Ileum (tissue), 1 donor: ENCODE results near the genes TRHDE and GLIPR1.

DNA sequence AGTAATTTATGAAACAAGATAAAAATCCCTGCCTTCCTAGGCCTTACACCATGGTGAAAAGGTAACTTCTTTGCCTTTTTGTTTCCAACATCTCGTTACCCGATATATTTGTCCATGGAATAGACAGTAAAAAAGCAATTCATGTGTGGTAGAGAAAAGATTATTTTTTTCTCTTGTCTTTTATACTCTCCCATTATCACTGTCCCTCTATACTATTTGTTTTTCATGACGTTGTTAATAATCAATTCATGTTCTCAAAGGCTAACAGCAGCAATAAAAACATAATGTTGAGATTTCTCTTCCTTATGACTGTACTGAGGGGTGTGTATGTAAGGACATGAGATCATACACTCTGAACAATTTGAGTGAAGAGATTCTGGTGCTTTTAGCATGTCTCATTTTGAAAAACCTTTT, 3.7 kb upstream of the TSPAN8 start:
- PRO-cap, result bidirectional peak, plus-strand start at position 359 of the sequence, minus-strand start at position 155 of the sequence

DNA sequence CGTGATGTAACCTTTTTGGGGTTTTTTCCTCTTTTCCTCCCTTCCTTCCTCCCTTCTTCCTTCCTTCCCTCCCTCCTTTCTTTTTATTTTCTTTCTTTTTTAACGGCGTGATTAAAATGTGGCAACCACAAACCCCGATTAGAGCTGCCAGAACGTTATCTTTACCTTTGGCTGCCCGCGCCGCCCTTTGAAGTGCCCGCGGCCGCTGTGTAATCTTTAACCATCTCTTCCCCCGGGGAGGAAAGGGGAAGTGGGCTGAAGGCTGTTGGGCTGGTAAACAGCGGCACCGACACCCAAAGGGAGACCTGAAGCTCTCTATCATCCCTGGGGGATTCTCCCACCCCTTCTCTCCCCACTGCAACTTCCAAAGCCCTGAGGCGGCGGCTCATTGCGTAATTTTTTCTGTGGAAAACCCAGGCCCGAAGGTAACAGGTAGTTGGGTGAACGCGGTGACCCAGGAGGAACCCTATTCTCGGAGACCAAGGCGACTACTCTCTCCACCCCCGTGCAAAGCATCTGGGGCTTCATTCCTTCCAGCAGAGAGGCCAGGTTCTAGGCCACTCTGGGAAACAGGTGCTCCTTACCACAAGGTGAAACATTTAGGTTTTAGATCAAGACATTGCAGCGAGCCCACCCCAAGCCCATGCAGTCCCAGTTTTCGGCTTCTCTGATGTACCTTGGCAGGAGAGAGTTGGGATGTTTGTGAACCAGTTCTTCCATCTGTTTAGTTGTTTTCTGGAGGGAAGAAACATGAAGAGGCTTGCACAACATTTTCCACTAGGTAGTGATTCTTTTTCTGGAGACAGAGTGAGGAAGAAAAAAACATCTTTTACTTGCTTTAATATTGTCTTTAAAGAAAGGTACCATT, 1.4 kb downstream of the LGR5 start:
- PRO-cap, result no peak

DNA sequence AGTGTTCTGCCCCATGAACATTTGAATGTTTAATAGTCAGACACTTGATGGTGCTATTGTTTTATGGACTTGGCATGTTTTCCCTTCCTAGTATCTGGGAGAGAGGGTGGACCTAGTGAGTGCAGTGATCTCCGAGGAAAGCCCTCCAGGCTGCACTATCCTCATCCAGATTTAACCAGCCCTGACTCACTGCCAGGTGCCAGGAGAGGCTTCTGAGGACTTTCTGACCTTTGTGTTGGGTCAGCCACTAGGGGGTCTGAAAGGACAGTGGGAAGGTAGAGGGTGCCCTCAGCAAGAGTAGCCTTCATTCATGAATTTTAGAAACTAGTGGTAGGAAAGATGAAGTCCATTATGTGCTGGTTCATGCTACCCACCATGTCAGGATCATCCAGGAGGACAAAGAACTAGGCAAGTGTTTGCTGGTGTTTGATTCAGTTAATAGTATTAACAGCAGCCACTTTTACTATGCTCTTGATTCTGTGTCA, 24.2 kb downstream of the ZFC3H1 start:
- PRO-cap, result no peak

DNA sequence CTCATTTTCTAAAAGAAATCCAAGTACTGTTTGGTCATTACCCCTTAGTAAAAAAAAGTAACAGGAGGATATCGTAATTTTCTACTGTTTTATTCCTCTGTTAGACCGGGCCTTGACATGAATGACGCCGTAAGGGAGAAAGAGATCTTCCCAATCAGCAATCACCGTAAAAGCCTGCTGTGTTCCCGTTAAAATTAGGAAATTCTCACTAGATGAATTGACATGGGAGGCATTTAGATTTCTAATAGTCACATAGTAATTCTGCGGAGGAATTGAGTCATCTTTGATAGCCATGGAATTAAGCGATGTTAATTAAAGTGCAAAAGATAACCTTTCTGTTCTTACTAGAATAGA, 641 bp downstream of the THAP2 start:
- PRO-cap, result no peak

DNA sequence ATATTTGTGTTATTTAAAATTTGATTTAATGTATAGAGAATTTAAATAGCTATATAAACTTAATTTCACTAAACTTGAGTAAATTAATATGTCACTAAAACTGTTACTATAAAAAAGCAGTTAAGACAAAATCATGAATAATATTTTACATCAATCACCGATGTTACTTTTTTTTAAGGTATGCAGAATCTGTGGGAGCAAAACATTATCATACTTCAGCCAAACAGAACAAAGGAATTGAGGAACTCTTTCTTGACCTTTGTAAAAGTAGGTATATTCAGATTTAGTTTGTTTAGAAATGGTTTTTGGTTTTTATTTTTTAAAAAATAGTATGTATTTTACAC, 27.7 kb downstream of the RAB21 start:
- PRO-cap, result no peak

- PRO-cap, result no peak
Observed at GRCh38 chr12:71791786-71792269, 37.2 kb downstream of the RAB21 start.

GRCh38 chr12:71894525-71895094, 44.0 kb upstream of the TPH2 start:
- PRO-cap, result no peak

DNA sequence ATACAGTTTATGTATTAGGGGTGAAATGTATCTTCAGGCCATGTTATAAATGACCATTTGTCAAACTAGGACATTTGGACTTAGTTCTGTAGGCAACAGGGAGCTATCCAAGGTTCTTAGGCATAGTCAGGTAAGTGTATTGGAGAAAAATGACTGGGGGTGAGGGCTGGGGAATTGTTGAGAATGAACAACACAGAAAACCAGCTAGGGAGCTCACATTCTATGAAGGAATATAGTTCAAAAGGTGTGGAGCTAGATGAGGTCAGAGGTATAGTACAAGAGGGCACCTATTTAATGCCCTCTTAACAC, 42.6 kb downstream of the TPH2 start:
- PRO-cap, result no peak

- PRO-cap, result no peak
Observed at GRCh38 chr12:72087022-72087461, 148.4 kb downstream of the TPH2 start.

GRCh38 chr12:72185885-72186301, 86.3 kb upstream of the TRHDE start:
- PRO-cap, result no peak

DNA sequence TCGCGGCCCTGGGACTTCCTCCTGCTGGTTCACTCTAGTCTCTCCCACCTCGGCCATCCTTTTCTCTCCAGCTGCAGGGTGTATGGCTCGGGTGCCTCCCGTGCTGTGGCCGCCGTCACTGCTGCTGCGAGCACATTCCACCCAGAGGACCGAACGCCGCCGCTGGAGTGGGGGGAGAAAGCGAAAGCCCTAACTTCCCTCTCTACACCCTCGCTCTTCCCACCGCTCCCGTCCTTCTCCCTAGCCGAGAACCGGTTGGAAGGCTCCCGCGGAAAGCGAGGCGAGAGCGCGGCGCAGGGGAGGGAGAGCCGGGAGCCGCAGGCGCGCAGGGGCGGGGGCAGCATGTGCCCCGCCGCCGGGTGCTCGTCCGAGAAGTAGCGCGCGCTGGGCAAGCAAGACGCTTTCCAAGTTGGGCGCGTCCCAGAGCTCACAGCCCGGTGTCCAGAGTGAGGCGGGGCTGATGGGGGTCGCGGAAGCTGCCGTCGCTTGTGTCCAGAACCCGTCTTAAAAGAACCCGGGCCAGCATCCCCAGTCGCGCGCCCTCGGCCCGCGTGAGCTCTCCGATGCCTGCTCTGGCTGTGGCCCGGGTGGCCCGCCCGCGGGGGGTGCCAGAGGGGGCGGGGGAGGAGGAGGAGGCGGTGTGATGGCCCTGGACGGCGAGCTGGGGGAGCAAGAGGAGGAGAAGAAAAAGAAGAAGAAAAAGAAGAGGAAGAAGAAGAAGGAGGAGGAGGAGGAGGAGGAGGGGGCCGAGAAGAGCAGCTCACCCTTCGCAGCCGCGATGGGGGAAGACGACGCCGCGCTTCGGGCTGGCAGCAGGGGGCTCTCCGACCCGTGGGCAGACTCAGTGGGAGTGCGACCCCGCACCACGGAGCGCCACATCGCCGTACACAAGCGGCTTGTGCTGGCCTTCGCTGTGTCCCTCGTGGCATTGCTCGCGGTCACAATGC, at the start of gene TRHDE:
TSS of gene TRHDE (plus strand) at position 370 of the 947 bp plus-strand sequence.
- PRO-cap, result unidirectional peak, minus-strand start at position 235 of the sequence

GRCh38 chr12:74539507-74540011, 1.9 kb downstream of the ATXN7L3B start:
- PRO-cap, result no peak

- PRO-cap, result no peak
Observed at GRCh38 chr12:74953425-74953896, 256.2 kb downstream of the KCNC2 start.

DNA sequence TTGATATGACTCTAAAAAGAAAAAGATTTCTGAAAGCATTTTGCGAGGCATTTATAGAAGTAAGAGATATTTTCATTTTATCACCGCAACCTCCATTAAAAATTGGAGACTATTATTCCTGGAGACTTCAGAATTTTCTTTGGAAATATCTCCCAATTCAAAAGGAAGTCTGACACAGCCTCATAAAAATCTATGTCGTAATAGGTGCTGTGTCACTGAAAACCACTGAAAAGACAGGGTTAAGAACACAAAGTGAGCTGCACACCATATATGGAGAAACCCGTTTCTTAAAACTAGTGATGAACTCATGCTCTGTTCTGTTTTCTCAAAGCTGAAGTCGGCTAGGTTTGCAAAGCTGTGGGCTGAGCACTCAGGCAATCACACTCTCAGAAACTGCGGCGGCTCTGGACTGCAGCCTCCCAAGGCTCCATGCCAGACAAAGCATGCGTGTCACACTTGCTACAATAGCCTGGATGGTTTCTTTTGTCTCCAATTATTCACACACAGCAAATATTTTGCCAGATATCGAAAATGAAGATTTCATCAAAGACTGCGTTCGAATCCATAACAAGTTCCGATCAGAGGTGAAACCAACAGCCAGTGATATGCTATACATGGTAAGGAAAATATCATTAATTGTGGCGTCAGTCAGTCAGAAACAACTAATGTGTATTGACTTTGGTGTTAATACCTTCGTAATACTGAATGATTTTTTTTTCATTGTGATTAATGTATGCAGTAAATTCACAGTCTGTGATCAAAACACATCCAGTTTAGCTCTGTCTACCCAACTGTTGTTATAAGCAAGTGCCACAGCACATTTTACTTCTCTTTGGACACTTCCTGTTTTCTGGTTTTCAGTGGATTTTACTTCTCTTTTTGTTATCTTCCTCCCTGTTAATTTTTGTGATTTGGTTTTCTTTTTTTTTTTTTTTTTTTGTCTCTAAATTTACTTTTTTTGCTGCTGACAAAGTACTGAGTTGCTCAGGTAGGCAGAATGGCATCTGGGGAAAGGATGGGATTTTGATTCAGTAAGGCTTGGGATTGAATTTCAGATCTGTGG, at the start of gene GLIPR1:
TSS of gene GLIPR1 (plus strand) at position 318 of the 1,063 bp plus-strand sequence.
- PRO-cap, result unidirectional peak, plus-strand start at position 328 of the sequence; unidirectional peak, plus-strand start at position 389 of the sequence

- PRO-cap, result no peak
Observed at GRCh38 chr12:75566637-75566836, 55.1 kb upstream of the KRR1 start.

DNA sequence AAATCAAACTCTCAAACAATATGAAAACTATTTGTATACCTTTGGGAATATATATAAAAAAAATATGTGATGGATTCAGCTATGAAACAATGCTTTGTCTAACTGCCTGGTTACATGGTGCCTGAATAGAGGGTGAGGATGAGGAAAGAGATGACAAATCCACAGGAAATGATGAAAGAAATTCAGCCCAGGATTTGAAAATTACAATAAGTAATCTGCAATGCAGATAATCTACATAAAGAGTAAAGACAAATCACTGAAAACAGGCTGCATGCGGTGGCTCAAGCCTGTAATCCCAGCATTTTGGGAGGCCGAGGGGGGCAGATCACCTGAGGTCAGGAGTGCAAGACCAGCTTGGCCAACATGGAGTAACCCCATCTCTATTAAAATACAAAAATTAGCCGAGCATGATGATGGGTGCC, 150.7 kb downstream of the NAP1L1 start:
- PRO-cap, result no peak

- PRO-cap, result no peak
Observed at GRCh38 chr12:76020700-76021440, 63.6 kb downstream of the NAP1L1 start.

DNA sequence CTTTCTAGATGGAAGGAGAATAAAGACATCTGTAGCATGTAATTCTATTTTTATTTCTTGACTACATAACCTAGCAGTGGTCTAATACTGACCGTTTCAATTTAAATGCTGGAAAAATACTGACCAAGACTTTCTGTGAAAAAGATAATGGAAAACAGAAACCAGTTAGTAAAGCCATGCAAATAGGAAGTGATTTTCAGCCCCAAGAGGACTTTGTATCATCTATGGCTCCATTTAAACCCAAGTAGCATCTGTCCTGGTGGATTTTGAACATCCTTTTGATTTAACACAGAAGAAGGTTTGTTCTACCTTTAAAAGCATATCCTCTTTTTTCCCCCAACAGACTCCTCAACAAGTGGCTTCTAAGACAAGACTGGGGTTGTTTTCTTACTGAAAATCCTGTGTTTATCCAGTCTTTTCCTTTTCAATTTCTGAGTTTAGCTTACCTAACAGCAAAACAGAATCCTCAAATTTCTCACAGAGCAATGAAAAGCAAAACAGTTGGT, 55.9 kb downstream of the NAP1L1 start:
- PRO-cap, result no peak

DNA sequence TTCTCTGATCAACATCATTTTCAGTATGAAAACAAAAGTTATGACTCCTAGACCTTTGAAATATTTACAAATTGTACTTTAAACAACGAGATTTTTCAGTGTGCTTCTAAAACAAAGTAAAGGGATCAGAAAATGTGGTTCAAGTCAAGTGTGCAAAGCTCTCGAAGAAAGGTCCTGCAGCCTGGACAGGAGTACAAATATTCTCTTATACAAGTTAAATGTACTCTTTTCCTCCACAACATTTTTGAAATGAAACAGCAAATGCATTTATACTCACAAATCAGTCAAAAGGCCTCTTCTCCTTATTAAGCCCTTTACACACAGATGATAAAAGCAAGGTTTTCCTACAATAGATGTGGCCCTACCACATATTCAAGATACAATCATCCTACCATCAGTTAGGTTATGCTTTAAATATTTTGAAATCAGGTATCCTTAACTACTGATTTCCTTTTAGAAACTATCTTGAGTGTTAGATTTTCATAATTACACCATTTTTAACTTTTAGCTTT, 55.4 kb downstream of the NAP1L1 start:
- PRO-cap, result no peak

DNA sequence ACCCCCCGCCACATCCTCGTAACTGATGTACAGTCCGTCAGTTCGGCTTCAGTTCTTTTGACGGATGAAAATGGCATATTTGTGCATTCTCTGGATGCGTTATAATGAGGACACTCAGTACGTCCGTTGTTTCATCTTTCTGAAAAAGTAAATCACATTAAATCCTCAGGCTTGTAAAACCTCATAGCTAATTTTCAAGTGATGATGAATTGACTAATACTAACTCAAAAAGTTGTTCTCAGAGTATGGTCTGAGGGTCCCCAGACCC, 756 bp upstream of the NAP1L1 start:
- PRO-cap, result no peak